GM12878 (cell line): ENCODE results near the gene ZEB2.

GRCh38 chr2:143150270-143150772, 21.1 kb downstream of the ARHGAP15 start:
- RAMPAGE, long total RNA = no peak
- RRBS, 2 experiments = no CpG with 5 or more reads among the region's 4 CpGs
CAGE:
- cytosol, long polyA minus RNA = no peak
- cytosol, long polyA plus RNA = no peak
- long polyA plus RNA = no peak
- nucleolus, long total RNA = no peak
- nucleus, long polyA plus RNA = no peak
- nucleus, long total RNA = no peak

DNA sequence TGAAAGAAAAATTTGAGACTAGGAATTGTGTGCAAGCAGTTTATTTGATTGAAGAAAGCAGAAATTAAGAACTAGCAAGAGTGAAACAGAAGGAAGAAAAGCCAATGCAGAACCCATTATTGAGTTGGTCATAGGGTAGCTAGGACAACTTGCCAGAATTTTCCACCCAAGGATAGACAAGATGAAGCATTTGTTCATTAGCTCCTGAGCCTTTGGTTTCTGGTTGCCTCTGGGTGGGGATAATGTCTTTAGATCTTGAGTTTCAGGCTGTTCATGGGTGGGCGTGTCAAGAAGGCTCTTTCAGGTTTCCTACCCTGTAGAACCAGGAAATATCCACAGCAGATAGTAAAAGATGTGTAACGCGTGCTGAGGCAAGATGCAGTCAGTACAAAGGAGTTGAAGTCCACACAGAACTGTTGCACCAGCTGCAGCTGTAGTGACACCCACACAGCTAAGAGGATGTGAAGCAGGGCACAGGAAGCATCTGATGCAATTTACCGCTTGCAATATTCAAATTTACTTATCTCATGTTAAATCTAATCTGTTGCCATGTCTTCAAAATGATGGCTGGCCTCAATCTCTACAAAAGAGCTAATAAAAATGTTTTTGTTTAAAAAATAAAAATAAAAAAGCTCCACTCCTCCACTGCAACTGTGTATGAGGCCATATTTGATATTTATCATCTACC, 132.7 kb downstream of the ARHGAP15 start:
- RAMPAGE, long total RNA = no peak
- RRBS, 2 experiments = no CpG with 5 or more reads among the region's 4 CpGs
CAGE:
- cytosol, long polyA minus RNA = no peak
- cytosol, long polyA plus RNA = no peak
- long polyA plus RNA = no peak
- nucleolus, long total RNA = no peak
- nucleus, long polyA plus RNA = no peak
- nucleus, long total RNA = no peak

DNA sequence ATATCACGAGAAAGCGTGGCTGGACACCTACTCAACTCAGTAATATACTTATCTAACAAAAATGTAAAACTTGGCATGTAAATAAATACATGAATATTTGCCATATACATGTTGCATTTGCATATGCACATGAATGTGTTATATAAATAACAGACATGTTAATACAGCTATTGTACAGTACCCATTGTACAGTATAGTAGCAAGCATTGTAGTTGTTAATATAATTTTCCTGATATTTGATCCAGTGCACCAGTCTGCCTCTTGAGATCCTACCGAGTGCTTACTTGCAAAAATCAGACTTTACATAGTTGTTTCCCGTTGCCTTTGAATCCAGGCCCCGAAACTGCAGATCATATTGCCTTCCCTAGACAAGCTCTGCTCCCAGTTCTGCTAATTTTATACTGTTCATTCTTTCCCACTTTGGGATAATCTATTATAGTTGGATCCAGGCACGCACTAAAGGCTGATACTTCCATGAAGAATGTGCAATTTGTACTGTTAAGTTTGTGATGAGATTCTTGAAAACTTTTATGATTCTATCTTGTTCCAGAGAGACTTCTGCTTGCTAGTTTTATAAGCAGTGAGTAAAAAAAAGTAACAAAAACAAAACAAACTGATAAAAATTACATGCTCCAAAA, 395.6 kb downstream of the ARHGAP15 start:
- RAMPAGE, long total RNA = no peak
- RRBS, 2 experiments = no CpG with 5 or more reads among the region's 6 CpGs
CAGE:
- cytosol, long polyA minus RNA = no peak
- cytosol, long polyA plus RNA = no peak
- long polyA plus RNA = no peak
- nucleolus, long total RNA = no peak
- nucleus, long polyA plus RNA = no peak
- nucleus, long total RNA = no peak

- RAMPAGE, long total RNA = no peak
- RRBS, 2 experiments = no CpG with 5 or more reads among the region's 1 CpG
CAGE:
- cytosol, long polyA minus RNA = no peak
- cytosol, long polyA plus RNA = no peak
- long polyA plus RNA = no peak
- nucleolus, long total RNA = no peak
- nucleus, long polyA plus RNA = no peak
- nucleus, long total RNA = no peak
These were observed 75.2 kb downstream of the ZEB2 start for GRCh38 chr2:144444702-144445214.

DNA sequence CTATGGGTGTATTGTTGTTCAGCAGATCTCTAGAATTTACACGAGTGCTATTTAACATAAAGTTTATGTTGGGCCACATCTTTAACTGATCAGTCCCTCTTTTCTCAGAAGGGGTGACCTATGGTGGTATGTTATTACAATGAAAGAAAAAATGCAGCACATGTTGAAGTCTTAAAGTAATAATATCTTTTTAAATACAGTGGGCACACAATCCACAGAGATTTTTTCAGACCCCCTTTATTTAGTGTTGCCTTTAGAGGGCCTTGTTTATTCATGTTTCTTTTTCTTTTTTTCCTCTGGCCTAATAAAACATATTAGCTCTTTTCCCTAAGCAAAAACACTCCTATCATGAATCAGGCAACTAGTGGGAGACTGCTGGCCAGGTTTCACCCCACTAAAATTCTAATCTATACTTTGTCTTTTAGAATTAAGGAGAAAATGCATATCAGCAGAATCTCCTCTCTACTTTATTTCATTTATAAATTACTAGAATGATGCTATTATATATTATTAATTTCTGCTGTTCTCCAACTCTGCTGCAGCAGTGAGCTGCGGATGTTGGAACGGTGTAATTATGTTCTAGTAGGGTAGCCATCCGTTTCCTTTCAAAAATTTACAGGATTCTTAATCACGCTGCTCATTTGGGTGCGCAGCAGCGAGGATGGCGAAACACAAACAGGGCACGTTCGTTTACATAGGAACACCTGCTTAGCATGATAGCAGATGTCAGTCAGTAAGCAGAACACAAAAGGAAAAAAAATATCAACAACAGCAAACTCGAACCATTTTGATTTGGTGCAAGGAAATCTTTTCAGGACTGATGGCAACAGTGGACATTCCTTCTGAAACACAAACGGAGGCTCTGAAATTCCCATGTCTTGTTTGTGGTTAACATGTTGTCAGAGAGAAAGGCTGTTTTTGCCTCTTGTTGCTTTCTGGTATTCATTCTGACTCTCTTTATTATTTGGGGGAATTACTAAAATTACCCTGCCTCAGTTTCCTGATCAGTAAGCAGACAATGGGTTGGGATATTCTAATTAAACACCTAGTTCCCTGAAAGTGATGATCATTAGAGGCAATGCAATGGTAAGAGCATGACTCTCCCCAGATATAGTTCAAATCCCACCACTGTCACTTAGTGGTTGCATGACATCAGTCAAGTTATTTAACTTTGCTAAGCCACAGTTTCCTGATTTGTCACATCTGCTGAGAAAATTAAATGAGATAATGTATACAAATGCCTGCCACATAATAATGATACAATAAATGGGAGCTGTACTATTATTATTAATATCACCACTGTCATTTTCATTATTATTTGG, 30.4 kb downstream of the ZEB2 start:
- RAMPAGE, long total RNA = no peak
- RRBS, 2 experiments = no CpG with 5 or more reads among the region's 12 CpGs
CAGE:
- cytosol, long polyA minus RNA = no peak
- cytosol, long polyA plus RNA = no peak
- long polyA plus RNA = no peak
- nucleolus, long total RNA = no peak
- nucleus, long polyA plus RNA = no peak
- nucleus, long total RNA = no peak

DNA sequence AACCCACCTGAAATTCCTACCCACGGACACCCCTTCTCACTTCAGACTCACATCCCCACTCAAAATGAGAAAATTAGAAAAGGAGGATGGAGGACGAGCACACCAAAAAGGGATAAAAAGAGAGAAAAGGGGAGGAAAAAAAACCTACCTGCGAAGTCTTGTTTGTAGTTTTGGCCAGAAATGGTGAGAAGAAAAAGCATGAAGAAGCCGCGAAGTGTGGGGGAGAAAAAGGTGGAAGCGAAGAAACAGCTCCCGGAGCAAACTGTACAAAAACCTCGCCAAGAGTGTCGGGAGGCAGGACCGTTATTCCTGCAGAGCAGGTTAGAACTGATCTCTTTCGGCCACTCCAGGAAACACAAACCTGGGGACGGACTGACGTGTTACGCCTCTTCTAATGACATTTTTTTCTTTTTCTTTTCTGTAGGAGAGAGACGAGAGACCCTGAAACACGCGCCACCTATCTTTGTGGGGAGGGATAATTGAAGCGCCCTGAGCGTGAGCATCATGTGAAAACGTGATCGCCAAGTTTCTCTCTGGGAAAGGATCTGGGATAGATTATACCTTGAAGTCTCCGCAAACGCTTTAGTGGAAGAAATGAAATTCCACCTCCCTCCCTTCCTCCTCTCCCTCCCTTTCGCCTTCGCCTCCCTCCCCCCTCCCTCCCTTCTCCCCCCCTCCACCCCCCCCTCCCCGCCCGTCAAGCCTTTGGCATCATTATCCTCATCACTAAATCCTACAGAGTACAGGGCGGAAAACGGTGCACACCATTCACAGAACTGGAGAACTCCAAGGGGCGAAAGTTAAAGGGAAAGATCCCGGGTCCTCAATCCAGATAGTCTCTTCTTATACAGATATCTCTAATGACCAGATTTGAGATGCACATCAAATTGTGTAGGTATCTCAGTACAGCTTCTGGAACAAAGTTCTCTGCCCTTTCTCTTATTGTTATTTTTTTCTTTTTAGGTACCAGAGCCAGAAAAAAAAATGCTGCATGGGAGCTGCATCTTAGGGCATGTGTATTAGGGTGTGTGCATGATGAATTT, at the start of gene ZEB2:
TSS of gene ZEB2 (minus strand) at position 329 of the 1,043 bp plus-strand sequence.
- RAMPAGE, long total RNA = no peak
- RRBS, 2 experiments = no CpG with 5 or more reads among the region's 31 CpGs
CAGE:
- cytosol, long polyA minus RNA = start-site peak on the minus strand centred at position 326 of the sequence, 7 bp wide, 61 reads
- cytosol, long polyA plus RNA = no peak
- long polyA plus RNA = no peak
- nucleolus, long total RNA = no peak
- nucleus, long polyA plus RNA = no peak
- nucleus, long total RNA = no peak

DNA sequence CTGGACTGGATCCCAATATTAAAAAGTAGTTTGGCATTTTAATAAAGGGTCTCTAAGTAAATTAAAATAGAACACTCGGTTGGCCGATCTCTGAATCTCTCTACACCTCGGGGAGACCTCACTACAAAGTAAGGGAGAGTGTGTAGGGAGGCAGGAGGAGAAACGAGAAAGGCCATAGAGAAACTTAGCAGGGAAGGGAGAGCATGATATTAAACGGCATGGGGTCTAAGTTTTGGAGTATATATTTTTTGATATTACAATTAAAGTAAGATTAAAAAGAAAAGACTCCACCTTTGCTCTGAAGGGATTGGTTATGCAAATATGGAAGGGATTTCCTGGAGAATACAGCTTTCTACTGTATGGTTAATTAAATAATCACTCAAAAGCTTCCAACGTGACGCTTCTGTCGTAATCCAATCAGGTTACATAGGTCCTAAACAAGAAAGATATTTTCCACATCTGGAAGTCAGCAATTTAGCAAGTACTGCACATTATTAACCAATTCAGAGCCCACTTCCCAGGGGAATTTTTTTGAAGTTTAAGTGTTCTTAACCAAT, 993 bp upstream of the ZEB2 start:
- RAMPAGE, long total RNA = no peak
- RRBS, 2 experiments = no CpG with 5 or more reads among the region's 8 CpGs
CAGE:
- cytosol, long polyA minus RNA = no peak
- cytosol, long polyA plus RNA = no peak
- long polyA plus RNA = no peak
- nucleolus, long total RNA = no peak
- nucleus, long polyA plus RNA = no peak
- nucleus, long total RNA = no peak

DNA sequence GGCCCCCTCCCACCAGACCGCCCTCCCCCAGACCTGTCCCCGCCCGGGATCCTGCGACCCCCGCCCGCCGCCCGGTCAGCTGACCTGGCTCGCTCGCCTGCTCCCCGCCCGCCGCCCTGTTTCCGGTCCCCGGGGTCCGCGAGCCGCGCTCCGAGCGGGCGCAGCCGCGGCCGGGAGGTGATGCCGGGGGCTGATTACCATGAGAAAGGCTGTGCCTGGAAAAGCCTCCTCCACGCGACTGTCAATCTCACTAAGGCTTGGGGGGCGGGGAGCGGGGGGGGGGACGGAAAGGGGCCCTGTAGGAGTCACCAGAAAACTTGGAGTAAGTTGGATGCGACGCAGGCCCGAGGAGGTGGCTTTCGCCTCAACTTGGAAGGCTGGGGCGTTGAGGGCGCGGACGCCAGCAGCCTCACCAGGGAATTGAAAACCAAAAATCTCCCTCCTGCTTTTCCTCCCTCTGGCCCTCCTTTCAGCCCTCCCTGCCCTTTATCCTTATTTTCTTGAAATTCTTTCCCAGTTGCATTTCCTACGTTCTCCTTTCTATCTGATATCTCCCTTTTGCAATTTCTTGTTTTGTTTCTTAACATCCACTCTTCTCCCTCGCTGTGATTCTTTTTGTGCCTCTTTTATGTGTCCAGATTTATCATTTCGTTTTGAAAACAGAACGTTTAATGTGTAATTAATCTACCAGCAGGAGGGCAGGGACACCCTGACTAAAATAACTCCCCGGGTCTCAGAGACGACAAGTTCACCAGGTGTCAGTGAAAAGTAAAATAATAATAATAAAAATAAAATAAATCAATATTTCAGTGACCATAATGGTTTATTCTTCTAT, 4.6 kb upstream of the ZEB2 start:
- RAMPAGE, long total RNA = no peak
- RRBS, 2 experiments = 2 to 3% methylated on average over 18 of the region's 45 CpGs
CAGE:
- cytosol, long polyA minus RNA = no peak
- cytosol, long polyA plus RNA = no peak
- long polyA plus RNA = no peak
- nucleolus, long total RNA = no peak
- nucleus, long polyA plus RNA = no peak
- nucleus, long total RNA = no peak

DNA sequence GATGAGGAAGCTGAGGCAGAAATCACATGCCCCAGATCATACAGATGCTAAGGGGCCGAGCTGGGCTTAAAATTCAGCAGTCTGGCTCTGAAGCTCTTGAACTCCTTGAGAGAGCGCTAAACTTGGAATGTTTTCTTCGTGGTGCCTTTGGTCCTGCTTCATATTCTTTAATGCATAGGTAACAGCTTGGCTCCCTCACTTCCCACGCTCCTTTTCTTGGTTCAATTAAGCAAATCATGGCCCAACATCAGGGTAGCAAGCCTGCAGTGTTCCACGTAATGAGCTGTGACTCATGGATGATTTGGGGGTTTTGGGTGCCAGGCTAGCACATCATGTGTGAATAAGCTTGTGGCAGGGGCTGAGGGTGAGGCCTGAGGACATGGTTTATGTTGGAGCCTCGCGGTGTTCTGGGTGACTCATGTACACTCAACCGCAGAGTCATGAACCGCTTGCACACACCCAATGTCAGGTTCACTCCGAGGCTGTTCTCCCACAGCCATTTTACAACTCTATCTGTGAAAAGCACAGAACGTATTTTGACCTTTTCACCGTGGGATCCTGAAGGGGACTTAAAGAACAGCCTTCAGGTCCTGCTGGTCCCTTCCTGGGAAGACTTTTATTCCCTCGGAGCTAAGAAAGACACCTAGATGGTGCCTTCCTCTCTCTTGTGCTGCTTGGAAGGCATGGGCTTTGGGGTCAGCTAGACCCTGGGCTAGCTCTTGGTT, 139.8 kb upstream of the ZEB2 start:
- RAMPAGE, long total RNA = no peak
- RRBS, 2 experiments = no CpG with 5 or more reads among the region's 13 CpGs
CAGE:
- cytosol, long polyA minus RNA = no peak
- cytosol, long polyA plus RNA = no peak
- long polyA plus RNA = no peak
- nucleolus, long total RNA = no peak
- nucleus, long polyA plus RNA = no peak
- nucleus, long total RNA = no peak

GRCh38 chr2:144667862-144668248, 147.9 kb upstream of the ZEB2 start:
- RAMPAGE, long total RNA = no peak
- RRBS, 2 experiments = no CpG with 5 or more reads among the region's 8 CpGs
CAGE:
- cytosol, long polyA minus RNA = no peak
- cytosol, long polyA plus RNA = no peak
- long polyA plus RNA = no peak
- nucleolus, long total RNA = no peak
- nucleus, long polyA plus RNA = no peak
- nucleus, long total RNA = no peak

- RAMPAGE, long total RNA = no peak
- RRBS, 2 experiments = no CpG with 5 or more reads among the region's 11 CpGs
CAGE:
- cytosol, long polyA minus RNA = no peak
- cytosol, long polyA plus RNA = no peak
- long polyA plus RNA = no peak
- nucleolus, long total RNA = no peak
- nucleus, long polyA plus RNA = no peak
- nucleus, long total RNA = no peak
These were observed 383.6 kb upstream of the ZEB2 start for GRCh38 chr2:144903468-144903997.

GRCh38 chr2:145007186-145007774, 487.4 kb upstream of the ZEB2 start:
- RAMPAGE, long total RNA = no peak
- RRBS, 2 experiments = no CpG with 5 or more reads among the region's 10 CpGs
CAGE:
- cytosol, long polyA minus RNA = no peak
- cytosol, long polyA plus RNA = no peak
- long polyA plus RNA = no peak
- nucleolus, long total RNA = no peak
- nucleus, long polyA plus RNA = no peak
- nucleus, long total RNA = no peak

GRCh38 chr2:145750440-145751004, 1230.6 kb upstream of the ZEB2 start:
- RAMPAGE, long total RNA = no peak
- RRBS, 2 experiments = no CpG with 5 or more reads among the region's 6 CpGs
CAGE:
- cytosol, long polyA minus RNA = no peak
- cytosol, long polyA plus RNA = no peak
- long polyA plus RNA = no peak
- nucleolus, long total RNA = no peak
- nucleus, long polyA plus RNA = no peak
- nucleus, long total RNA = no peak

- RAMPAGE, long total RNA = no peak
- RRBS, 2 experiments = no CpG with 5 or more reads among the region's 2 CpGs
CAGE:
- cytosol, long polyA minus RNA = no peak
- cytosol, long polyA plus RNA = no peak
- long polyA plus RNA = no peak
- nucleolus, long total RNA = no peak
- nucleus, long polyA plus RNA = no peak
- nucleus, long total RNA = no peak
These were observed 2.0 kb downstream of the MBD5 start for GRCh38 chr2:148022797-148023368.

DNA sequence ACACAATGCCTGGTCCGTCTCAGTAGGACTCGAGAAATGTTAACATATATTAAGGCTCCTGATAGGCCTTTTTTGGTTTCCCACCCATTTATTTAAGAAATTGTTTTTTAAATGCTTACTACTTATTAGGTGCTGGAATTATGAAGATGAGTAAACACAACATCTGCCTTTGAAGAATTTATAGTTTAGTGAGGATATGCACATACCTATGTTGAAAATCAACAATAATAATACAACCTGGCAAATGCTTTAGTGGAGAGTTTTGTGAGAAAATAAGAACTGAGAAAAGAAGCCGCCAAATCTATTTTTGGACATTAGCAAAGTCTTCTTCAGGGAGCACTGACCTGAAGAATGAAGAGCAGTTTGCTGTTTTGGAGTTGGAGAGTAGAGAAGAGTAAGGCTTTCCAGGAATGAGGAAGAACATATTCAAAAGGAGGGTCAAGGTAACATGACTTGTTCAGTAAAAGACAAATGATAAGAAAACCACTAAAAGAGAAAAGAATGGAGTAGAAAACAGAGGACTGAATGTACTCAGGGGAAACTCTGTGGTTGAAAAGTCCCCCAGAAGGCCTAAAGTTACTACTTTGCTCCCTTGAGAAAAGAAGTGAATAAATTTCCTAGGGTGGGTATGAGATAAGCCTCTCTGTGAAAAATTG, 27.5 kb downstream of the MBD5 start:
- RAMPAGE, long total RNA = no peak
- RRBS, 2 experiments = no CpG with 5 or more reads among the region's 3 CpGs
CAGE:
- cytosol, long polyA minus RNA = no peak
- cytosol, long polyA plus RNA = no peak
- long polyA plus RNA = no peak
- nucleolus, long total RNA = no peak
- nucleus, long polyA plus RNA = no peak
- nucleus, long total RNA = no peak

- RAMPAGE, long total RNA = no peak
- RRBS, 2 experiments = no CpG with 5 or more reads among the region's 6 CpGs
CAGE:
- cytosol, long polyA minus RNA = no peak
- cytosol, long polyA plus RNA = no peak
- long polyA plus RNA = no peak
- nucleolus, long total RNA = no peak
- nucleus, long polyA plus RNA = no peak
- nucleus, long total RNA = no peak
These were observed 222.0 kb upstream of the EPC2 start for GRCh38 chr2:148422401-148423086.

GRCh38 chr2:148645649-148645980, 1.1 kb downstream of the EPC2 start:
- RAMPAGE, long total RNA = no peak
- RRBS, 2 experiments = 1 to 4% methylated on average over 12 of the region's 39 CpGs
CAGE:
- cytosol, long polyA minus RNA = no peak
- cytosol, long polyA plus RNA = no peak
- long polyA plus RNA = no peak
- nucleolus, long total RNA = no peak
- nucleus, long polyA plus RNA = no peak
- nucleus, long total RNA = no peak

DNA sequence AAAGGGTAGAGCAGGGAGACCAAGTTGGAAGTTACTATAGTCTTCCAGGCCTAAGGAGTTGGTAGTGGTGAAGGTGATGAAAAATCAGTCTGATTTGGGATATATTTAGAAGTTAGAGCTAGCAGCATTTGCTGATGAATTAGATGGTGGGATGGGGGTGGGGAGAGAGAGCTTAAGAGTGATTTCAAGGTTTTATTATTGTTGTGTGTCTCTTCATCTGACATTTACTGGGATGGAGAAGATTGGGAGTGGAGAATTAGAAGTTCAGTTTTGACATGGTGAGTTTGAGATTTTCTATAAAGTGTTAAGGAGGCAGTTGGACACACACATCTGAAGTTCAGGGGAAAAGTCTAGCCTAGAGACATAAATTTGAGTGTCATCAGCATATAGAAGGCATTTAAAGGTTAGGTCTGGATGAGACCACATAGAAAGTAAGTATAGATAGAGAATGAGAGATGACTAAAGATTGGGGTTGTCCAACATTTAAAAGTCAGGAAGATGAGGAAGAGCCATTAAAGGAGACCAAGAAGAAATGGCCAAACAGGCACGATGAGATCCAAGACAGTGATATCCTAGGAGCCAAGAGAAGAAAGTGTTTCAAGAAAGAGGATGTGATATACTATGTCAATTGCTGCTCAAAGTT, 72.9 kb downstream of the LYPD6B start:
- RAMPAGE, long total RNA = no peak
- RRBS, 2 experiments = no CpG with 5 or more reads among the region's 1 CpG
CAGE:
- cytosol, long polyA minus RNA = no peak
- cytosol, long polyA plus RNA = no peak
- long polyA plus RNA = no peak
- nucleolus, long total RNA = no peak
- nucleus, long polyA plus RNA = no peak
- nucleus, long total RNA = no peak

DNA sequence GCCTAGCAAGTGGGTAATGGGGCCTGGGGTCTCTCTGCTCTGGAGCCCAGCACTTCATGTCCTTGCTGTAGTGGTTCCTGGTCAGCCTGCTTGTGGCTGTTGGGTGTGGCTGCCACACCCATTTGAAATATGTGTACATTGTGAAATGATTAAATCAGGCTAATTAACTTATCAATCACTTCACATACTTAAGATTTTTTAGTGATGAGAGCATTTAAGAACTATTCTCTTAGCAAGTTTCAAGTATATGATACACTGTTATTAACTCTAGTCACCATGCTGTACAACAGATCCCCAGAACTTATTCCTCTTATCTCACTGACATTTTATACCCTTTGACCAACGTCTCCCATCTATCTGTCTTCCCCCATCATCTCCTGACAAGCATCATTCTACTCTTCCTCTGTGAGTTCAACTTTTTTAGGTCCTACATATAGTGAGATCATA, 92.0 kb downstream of the LYPD6 start:
- RAMPAGE, long total RNA = no peak
- RRBS, 2 experiments = no CpG with 5 or more reads among the region's 1 CpG
CAGE:
- cytosol, long polyA minus RNA = no peak
- cytosol, long polyA plus RNA = no peak
- long polyA plus RNA = no peak
- nucleolus, long total RNA = no peak
- nucleus, long polyA plus RNA = no peak
- nucleus, long total RNA = no peak

DNA sequence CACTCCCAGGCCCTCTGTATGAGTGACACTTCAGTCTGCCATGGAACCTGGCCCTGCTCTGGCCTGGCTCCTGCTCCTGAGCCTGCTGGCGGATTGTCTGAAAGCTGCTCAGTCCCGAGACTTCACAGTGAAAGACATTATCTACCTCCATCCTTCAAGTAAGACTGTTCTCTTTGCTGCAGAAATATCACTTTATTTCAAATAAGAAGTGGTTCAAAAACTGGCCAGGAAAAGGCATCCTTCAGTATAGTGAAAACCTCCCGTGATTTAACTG, 107.2 kb downstream of the LYPD6 start:
- RAMPAGE, long total RNA = no peak
- RRBS, 2 experiments = no CpG with 5 or more reads among the region's 3 CpGs
CAGE:
- cytosol, long polyA minus RNA = no peak
- cytosol, long polyA plus RNA = no peak
- long polyA plus RNA = no peak
- nucleolus, long total RNA = no peak
- nucleus, long polyA plus RNA = no peak
- nucleus, long total RNA = no peak